OVCAR3 (cell line): ENCODE results near the gene INTS15.

DNA sequence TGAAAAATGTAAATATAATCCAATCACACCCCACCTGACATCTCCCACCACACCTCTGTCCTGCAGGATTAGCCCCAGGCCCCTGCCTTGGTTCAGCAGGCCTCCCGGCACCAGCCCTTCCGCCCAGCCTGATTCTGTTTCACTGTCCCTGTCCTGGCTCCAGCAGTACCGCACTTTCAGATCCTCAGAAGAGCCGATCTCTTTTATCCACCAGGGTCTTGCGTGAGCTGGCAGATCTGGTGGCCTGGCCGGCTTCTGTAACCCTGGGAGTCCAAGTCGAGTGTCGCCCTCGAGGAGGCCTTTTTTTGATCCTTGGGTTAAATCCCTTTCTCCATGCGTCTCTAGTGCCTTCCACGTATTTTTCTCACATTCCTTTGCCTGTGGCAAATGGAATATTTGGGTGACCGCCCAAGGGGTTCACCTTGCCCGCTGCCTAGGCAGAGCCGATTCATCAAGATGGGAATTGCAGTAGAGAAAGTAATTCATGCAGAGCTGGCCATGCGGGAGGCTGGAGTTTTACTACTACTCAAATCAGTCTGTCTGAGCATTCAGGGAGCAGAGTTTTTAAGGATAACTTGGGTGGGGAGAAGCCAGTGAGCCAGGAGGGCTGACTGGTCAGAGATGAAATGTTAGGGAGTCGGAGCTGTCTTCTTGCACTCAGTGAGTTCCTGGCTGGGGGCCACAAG, 34.1 kb downstream of the WIPI2 start:
- RRBS = no CpG with 5 or more reads among the region's 16 CpGs

GRCh38 chr7:5227898-5228500, 38.0 kb downstream of the WIPI2 start:
- RRBS = no CpG with 5 or more reads among the region's 39 CpGs

DNA sequence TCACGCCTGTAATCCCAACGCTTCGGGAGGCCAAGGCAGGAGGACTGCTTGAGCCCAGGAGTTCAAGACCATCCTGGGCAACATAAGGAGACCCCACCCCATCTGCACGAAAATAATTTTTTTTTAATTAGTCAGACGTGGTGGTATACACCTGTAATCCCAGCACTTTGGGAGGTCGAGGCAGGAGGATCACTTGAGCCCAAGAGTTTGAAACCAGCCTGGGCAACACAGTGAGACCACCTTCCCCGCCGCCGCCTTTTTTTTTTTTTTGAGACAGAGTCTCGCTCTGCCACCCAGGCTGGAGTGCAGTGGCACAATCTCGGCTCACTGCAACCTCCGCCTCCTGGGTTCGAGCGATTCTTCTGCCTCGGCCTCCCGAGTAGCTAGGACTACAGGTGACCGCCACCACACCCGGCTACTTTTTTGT, 45.5 kb downstream of the SLC29A4 start:
- RRBS = no CpG with 5 or more reads among the region's 18 CpGs

DNA sequence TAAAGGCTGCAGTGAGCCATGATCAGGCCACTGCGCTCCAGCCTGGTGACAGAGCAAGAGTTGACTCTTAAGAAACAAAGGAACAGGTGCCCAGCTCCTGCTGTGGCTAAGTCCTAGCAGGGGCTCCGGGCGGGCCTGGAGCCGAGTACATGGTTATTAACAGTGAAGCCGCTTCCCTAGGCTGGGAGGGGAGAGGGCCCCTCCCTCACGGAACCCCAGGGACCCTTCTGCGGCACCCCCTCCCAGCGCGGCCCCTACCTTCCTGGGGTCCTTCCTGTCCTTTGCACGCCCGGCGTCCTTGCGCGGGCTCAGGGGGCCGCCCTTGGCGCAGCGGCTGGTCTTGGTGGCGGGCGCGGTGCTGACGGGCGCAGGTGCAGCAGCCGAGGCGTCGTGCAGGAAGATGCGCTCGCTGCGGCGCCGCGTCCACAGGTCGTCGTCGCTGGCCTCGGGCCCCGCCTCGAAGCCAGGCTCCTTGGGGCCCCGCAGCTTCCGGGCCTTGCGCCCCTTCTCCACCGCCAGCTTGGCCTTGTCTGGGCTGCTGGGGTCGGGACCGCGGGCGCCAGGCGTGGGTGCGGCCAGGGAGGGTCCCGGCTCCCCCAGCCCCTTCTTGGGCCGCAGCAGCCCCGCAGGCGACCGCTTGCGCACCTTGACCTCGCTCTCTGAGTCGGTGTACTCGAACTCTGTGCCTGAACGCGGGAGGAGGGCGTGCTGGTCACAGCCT, 49.8 kb downstream of the SLC29A4 start:
- RRBS = 93% methylated on average over 4 of the region's 59 CpGs

DNA sequence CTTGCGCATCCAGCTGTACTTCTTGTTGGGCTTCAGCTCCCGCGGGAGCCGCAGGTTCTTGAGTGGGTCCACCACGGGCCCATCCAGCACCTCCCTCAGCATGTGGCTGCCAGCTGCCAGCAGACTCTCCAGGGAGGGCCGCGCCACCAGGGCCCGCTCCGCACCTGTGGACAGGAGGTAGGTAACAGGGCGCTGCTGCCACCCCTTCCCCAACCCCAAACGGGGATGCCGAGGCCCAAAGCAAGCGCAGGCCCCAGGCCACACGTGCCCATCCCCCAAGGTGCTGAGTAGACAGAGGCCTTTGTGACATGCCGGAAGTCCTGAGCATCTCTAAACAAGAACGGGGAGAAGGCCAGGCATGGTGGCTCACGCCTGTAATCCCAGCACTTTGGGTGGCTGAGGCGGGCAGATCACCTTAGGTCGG, 61.0 kb downstream of the TNRC18 start:
- RRBS = no CpG with 5 or more reads among the region's 19 CpGs

DNA sequence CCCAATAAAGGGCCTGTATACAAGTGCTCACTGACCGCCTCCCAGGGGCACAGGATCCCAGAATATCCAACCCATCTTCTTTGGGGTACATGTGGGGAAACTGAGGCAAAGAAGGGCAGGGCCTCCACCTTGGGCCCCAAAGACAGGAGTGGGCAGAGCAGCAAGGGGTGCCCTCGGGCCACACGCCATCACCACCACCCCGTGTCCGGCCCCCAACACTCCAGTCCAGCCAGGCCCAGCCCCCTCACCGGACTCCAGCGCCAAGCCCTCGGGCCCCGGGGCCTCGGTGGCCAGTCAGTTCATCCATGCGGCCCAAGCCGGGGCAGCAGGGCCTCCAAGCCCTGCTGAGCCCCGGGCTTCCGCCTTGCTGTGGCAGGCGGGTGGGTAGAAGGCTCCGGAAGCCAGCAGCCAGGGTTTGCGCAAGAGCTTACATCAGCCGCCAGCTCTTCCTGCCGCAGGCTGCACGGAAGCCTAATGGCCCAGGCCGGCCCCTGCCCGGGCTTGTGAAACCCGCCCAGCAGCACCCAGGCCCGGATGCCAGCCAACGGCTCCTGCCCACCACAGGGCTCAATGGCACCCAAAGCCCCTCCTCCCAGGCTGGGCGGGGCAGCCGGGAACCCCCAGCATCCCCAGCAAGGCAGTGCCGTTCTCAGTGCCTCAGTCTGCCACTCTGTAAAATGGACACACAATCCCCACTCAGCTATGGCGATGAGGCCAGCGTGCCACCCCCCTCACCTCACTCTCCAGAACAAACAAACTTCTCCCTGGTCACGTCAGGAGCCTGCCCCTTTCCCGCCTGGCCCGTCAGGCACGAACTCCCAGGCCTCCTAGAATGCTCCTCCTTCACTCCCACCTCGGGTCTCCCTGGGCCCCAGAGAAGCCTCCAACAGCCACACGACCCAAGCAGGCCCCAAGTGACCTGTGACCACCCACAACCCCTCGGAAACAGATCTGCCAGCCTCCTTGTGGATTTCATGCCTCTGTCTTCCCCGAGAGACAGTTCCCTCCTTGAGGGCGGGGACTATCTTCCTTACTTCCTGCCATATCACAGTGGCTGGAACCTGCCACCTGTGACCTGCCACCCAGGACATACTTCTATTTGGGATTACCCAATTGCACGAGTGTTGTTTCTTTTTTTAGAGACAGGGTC, 26.4 kb downstream of the TNRC18 start:
- RRBS = 16% methylated on average over 18 of the region's 40 CpGs

- RRBS = 6% methylated on average over 9 of the region's 15 CpGs
Observed at GRCh38 chr7:5422616-5422872, 1.1 kb downstream of the TNRC18 start.

DNA sequence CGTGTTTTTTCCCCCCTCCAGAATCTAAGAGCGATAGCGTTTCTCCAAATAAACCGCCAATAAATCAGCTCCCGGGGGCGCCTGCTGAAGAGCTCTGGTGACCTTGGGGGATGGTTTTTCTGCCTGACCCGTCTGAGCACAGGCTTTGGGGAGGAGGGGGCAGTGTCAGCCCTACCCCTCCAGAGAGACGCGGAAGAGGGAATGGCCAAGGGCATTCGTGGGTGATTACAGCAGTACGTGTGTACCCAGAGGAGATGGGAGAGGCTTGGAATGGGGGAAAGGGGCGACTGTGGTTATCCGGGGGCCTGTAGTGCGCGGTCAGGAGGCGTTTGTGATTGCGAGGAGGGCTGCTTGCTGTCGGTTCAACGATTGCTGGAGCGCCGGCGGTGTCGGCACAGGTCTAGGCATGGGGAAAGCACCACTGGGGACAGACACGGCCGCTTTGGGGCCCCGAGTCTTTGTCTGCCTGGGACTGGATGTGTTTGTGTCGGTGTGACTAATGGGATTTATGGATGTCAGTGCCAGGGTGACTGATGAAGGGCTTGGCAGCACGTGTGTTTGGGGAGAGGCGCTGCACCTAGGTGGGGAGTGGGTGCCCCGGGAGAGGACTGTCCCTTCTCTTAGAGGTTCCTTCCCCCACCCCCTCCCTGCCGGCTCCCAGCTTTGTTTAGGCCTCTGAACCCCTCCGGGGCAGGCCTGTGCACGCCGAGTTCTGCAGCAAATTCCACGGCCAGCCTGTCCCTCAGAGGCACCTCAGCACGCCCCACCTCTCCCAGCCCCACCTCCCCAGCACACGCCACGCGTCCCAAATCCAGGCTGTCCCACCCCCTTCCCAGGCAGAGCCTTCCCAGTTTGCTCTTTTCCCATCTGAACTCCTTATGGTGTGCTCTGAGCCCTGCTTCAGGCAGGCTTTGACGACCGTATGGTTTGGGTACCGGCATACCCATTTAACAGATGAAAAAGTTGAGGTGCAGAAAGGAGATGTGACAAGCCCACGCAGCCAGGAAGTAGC, 6.2 kb upstream of the TNRC18 start:
- RRBS = 51% methylated on average over 9 of the region's 43 CpGs

GRCh38 chr7:5552565-5553131, 22.2 kb upstream of the ACTB start:
- RRBS = 80% methylated on average over 2 of the region's 22 CpGs

DNA sequence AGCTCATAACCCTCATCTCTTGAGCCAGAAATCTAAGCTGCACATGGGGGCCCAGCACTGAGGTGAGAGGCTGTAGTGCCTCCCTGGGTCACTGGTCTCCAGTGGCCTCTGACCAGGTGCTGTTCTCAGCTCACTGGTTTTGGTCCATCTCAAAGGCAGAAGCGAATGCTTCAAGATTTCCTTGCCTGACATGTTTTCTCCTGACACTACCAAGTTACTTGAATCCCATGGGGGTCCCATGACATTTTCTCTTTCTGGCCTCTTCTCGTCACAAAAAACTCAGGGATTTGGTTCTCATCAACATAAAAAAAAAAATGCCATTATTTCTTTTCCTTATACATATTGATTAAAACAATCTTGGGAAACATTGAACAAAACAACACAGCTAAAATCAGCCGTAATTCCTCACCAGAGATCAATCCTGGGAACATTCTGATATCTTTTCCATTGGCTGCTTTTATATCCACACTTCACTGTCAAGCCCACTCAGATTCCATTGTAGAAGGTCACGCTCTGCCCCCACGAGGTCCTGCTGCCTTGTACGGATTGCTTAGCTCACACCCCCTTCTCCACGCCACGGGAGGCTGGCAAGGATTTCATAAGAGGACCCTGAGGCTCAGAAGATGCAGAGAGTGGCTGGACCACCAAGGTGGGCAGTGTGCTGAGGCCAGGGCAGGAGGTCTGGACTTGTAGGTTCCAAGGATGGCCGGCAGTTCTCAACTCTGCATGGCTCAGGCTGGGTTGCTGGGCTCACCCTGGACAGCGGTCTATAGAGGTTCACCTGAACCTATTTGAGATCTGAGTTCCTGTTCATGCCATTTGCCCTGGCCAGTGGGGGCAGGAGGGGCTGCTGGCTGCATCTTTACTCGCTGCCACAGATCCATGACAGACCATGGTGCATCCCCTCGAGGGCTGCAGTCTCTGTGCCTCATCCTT, 39.0 kb downstream of the FSCN1 start:
- RRBS = no CpG with 5 or more reads among the region's 12 CpGs

GRCh38 chr7:5677936-5678458, 85.4 kb downstream of the FSCN1 start:
- RRBS = no CpG with 5 or more reads among the region's 9 CpGs

DNA sequence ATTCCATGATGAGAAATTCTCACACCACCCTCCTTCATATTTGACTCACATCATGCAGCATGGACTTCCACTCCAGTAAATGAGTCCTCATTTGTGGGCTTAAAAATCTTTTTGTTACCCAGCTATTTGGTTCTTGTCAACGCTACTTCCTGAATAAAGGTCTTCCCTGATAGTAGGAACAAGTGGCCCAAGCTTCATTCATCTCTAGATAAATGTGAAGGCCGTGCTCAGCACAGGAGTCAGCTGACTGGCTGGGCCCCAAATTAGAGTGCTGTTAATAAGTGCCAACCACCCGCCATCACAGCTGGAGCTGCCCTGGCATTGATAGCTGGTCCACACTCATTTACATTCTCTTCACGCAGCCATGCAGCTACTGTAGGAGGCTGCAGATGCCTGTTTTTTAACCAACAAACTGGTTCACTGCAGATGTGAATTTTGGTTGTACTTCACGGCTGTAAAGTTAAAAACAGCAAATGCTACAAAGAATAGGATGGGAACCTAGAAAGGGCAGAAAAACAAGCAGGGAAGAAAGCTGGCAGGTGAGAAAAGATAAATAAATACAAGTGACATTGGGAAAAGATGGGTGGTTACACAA, 78.3 kb downstream of the RNF216 start:
- RRBS = no CpG with 5 or more reads among the region's 5 CpGs

GRCh38 chr7:6015697-6016387, 6.8 kb downstream of the AIMP2 start:
- RRBS = 19% methylated on average over 2 of the region's 8 CpGs

- RRBS = no CpG with 5 or more reads among the region's 24 CpGs
Observed at GRCh38 chr7:6026423-6027371, 4.5 kb upstream of the ANKRD61 start.

- RRBS = no CpG with 5 or more reads among the region's 10 CpGs
Observed at GRCh38 chr7:6038314-6038850, 7.2 kb downstream of the ANKRD61 start.

- RRBS = 6% methylated on average over 15 of the region's 53 CpGs
Observed at GRCh38 chr7:6271438-6272233, 788 bp downstream of the CYTH3 start.

GRCh38 chr7:6307768-6308113, 35.3 kb upstream of the CYTH3 start:
- RRBS = no CpG with 5 or more reads among the region's 5 CpGs

DNA sequence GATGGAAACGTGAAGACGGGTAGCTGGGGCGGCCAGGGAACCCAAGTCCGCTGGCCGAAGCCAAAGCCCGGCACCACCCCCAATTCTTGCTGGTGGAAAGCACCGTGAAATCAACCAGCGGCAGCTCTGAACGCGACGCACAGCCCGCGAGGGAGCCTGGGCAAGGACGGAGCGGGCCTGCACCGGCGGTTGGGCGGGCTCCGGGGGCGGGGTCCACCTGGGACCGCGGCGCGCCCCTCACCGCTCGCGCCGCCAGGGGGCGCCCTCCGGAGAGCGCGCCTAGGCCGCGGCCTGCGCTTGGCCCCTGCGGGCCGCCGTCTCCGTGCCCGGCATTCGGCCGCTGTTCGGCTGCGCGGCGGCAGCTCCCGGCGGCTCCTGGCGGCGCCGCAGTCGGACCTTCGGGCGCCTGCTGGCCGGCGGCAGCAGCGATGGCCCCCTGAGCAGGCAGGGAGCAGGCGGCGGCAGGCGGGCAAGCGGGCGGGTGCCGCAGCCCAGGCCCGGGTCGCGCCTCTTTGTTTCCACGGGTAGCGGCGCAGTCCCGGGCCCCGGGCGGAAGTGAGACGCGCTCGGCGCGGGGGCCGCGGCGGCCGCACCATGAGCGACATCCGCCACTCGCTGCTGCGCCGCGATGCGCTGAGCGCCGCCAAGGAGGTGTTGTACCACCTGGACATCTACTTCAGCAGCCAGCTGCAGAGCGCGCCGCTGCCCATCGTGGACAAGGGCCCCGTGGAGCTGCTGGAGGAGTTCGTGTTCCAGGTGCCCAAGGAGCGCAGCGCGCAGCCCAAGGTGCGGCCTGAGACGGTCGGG, at the start of gene INTS15:
TSS of gene INTS15 (plus strand) at position 332 of the 807 bp plus-strand sequence.
- RRBS = 4% methylated on average over 48 of the region's 102 CpGs

- RRBS = 11% methylated on average over 4 of the region's 18 CpGs
Observed at GRCh38 chr7:6636539-6636972, 562 bp upstream of the ZNF316 start.

DNA sequence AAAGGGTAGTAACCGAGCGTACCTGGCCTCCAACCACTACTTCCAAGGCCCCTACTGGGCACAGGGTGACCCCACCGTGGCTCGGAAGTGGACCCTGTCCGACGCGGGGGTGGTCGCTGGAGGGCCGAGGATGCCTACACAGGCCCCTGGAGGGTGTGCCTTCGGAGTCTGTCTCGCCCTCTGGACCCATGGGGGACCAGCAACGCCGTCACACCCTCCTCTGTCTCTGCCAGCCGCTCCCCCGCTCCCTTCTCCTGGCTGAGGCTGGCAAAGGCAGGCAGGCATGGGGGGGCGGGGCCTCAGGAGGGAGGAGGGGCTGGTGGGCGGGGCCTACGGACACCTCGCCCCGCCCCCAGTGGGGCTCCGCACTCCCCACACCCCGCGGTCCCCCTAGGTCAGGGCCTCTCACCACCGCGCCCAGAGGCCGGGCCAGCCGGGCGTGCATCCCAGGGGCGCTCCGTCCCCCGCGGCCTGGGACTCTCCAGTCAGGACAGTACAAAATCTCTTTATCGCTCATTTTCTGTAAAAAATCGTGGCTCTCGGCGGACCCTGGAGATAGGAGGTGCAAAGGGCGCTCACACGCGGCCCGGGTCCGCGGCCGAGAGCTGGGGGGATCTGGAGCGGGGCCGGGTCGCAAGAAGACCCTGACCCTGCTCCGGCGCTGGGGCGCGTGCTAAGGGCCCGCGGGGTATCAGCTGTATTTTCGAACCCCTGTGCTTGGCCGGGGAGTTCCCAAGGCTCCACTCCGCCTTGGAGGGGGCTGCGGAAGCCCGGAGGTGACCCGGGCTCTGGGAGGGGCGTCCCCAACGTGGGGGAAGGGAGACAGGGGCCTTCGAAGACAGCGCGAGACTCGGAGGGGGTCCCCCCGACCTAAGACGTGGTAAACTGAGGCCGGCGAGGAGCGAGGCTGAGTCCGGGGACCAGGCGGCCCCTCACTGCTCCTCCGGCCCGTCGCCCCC, 28.8 kb upstream of the CCZ1B start:
- RRBS = 5% methylated on average over 3 of the region's 74 CpGs